Airway epithelial cell (primary cell): Measurements from ENCODE around the genes RPS23, CCNH and POLR3G.

GRCh38 chr5:82276250-82277246 is 1.6 kb downstream of the RPS23 start:
- RAMPAGE, long total RNA, result no peak

GRCh38 chr5:82277852-82278862 is at the start of gene RPS23:
RPS23 (minus strand) TSS chr5:82278354.
- RAMPAGE, long total RNA, result start-site peak on the minus strand at chr5:82278342-82278403, 91,905 and 44,340 reads in 2 replicates

DNA sequence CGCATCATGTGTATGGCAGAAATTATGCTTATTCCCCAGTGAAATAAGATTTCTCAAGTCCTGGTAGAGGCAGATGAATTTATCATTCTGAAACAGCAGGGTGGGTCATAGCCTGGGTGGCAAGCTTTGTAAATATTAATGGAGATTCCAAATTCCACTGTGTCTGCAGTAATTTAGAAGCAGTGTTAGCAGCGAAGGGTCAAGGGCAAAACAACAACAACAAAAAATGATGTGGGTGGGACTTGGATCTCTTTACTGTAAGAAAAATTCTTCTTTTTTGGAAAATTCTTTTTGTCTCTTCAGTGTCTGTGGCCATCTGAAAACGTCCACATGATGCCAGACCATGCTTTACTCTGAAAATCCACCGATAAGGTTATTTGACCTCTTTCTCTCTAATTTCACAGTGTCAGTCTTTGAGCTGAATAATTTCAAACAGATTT is 106.0 kb upstream of the RPS23 start:
- RAMPAGE, long total RNA, result no peak

- RAMPAGE, long total RNA, result no peak
These were observed 128.1 kb upstream of the RPS23 start for GRCh38 chr5:82406130-82406735.

DNA sequence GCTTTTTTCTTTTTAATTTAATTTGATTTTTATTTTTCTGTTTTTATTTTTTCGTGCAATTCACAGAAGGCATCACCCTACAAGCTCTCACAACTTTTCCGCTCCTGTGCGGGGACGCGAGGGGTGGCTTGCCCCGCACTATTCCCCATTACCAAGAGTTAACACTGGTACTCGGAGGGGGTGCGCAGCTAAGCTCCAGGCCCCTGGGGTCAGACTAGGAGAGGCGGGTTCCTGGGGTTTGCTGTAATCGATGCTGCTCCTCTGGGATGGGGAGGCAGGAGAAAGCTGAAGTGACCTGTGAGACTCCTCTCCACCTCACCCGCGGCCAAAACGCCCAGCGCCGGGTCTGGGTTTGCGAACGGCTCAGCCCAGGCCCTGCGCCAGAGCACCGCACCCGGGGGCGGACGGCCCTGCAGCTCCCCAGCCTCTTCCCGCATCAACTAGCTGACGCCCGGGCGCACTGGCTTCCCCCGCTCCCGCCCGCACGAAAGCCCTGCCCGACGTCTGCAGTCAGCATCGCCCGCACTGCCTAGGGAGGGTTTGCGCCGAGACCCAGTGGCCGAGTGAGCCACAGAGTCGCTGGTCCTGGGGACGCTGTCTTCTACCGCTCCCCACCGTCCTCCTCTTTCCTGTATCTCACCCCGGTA is 1.1 kb downstream of the EDIL3 start:
- RAMPAGE, long total RNA, result no peak

DNA sequence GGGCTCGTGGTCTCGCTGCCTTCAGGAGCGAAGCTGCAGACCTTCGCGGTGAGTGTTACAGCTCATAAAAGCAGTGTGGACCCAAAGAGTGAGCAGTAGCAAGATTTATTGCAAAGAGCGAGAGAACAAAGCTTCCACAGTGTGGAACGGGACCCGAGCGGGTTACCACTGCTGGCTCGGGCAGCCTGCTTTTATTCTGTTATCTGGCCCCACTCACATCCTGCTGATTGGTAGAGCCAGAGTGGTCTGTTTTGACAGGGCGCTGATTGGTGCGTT is 49.0 kb upstream of the COX7C start:
- RAMPAGE, long total RNA, result no peak

GRCh38 chr5:87020081-87020532 is 247.6 kb upstream of the RASA1 start:
- RAMPAGE, long total RNA, result no peak

GRCh38 chr5:87267122-87267572 is 536 bp upstream of the RASA1 start:
- RAMPAGE, long total RNA, result no peak

GRCh38 chr5:87406124-87406634 is 6.6 kb downstream of the CCNH start:
- RAMPAGE, long total RNA, result no peak

- RAMPAGE, long total RNA, result no peak
These were observed at the start of gene CCNH for GRCh38 chr5:87412256-87413071. CCNH (minus strand) TSS chr5:87412930.

DNA sequence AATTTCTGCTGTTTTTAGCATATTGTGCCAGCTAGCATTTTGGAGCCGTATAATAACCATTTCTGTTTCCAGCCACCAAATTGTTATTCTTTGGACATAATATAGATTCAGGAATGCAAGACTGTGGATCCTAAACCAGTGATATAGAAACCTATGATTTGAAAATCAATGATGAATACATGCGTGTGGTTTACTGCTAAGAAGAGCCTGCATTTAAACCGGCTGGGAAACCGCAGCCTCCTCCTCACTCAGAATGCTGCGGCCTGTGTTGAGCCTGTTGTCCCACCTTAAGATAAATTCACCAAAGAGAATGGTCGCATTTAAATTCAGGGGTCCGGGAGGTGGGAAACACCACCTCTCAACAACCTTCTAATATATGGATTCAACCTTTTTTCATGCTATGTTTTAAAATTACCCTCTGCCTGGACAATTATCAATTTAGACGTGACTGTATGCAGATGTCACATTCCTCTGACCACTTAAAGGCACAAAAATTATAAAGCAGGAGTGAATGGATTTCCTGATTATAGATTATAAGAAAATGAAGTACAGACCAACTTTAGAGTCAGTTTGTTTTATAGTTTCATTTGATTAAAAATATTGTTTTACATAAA is 147.9 kb downstream of the MEF2C start:
- RAMPAGE, long total RNA, result no peak

- RAMPAGE, long total RNA, result no peak
These were observed 97.6 kb downstream of the MEF2C start for GRCh38 chr5:88785397-88785825.

- RAMPAGE, long total RNA, result no peak
These were observed 63.7 kb downstream of the MEF2C start for GRCh38 chr5:88819270-88819607.

DNA sequence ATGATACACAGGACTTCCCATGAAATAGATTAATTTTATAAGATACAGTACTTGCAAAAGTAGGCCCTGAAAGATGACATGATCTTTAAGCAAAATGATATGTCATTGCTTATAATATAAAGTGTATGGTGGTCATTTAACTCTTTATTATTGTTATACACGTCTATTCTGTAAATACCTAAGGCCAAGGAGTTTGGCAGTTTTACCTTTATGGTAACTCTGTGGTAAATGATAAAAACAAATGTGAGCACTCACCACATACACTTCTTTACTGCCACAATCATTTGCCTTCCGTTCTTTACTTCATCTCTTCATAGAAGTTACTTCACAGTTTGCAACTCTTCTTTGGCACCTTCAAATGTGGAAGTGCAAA is 4.2 kb upstream of the MEF2C start:
- RAMPAGE, long total RNA, result no peak

DNA sequence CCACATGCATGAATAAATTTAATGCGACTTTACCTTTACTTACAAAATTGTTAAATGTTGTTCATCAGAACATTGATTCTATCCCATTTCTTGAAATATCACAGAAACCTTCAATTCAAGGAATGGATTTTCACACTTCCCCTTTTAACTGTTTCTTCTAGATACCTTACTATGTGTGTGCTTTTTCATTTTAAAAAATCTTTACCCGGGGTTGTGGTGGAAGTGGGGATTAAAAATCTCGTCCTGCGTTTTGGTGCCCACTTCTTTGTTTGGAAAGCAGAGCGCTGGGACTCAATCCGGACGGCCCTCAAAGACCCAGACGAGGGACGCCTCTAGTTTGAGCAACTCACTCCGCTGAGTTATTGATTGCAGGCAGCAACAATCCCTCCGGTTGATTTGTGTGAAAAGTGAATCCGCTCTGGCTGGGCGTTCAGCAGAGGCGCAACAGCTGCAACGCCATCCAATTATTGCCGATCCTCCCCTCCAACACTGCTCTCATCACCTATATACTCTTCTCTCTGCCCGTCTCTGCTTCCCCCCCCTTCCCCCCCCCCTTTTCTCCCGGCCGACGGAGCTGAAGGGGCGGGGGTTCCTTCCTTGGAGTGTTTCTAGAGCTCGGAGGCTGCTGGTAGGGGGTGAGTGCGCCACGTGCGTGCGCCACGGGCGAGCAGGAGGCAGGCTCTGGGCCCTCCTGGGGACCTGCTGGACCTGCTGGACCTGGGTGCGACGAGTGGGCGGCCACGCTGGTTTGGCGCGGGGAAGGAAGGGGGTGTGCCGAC is 6.1 kb upstream of the MEF2C start:
- RAMPAGE, long total RNA, result no peak

GRCh38 chr5:89271358-89272018 is 388.5 kb upstream of the MEF2C start:
- RAMPAGE, long total RNA, result no peak

GRCh38 chr5:90072896-90073386 is 336.6 kb downstream of the CETN3 start:
- RAMPAGE, long total RNA, result no peak

DNA sequence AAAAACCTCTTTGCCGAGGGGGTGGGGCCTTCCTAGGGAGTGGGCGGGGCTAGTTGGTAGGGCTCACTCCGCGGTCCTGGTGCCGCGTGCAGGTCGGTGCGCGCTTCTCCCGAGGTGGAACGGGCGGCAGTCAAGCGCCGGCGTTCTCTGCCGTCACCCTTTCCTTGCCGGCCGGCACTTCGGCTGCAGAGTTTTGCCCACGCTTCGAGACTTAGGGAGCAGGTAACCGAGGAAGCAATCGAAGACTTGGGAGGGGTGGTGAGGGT is at the start of gene POLR3G:
POLR3G (plus strand) TSS at position 66 of the 266 bp plus-strand sequence.
- RAMPAGE, long total RNA, result start-site peak on the plus strand centred at position 91 of the sequence, 71 bp wide, 1,074 and 353 reads in 2 replicates

- RAMPAGE, long total RNA, result no peak
These were observed 1.0 kb upstream of the LYSMD3 start for GRCh38 chr5:90530469-90530770.

DNA sequence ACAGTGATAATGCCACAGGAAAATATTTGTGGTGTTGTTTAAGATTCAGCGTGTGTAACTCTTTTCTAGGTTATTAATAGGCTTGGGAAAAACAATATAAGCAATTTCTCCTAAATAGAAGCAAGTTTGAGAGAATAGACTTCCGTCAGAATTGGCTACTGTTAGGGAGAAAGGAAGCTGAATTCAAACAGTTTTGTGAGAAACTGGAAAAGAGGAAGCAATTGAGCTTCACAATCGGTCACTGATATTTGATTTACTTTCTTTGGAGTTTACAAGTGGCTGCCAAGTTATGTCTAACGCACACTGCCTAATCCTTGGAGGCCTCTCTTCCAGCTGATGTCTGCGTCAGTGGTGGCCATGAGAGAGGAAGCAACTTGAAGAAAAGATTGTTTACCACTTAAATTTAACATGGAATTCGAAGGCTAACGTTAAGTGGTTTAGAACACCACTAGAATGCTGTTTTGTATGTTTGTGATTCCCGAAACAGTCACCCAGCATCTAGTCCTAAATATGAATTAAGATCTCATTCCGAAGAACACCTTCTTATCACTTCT is 319.5 kb downstream of the ADGRV1 start:
- RAMPAGE, long total RNA, result no peak